Metastatic Liver Carcinoma in the Lung (tissue), 2 donors: ENCODE results near the genes OSBPL7 and SCRN2.

DNA sequence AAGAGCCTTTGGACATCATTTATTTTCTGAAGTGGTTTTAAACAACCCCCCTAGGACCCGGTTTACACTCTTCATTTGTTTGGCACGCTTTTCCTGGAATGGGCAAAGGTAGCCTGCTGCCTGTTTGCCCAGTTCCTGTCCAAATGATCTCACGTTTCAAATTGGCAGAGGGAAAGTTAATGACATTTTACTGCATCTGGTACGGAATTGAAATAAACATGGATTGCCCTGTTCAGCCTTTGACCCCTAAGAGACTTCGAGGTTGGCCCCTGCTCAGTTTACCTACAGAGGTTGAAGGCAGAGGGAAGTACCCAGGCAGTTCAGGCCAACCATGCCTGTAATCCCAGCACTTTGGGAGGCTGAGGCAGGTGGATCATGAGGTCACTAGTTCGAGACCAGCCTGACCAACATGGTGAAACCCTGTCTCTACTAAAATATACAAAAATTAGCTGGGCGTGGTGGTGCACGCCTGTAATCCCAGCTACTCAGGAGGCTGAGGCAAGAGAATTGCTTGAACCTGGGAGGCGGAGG lies 5.9 kb upstream of the RPRML start:
- PRO-cap, 2 experiments, result no peak in any of the 2 experiments

GRCh38 chr17:47138747-47139026 lies 50.4 kb downstream of the CDC27 start:
- PRO-cap, 2 experiments, result no peak in any of the 2 experiments

GRCh38 chr17:47200012-47200933 lies 8.9 kb upstream of the MYL4 start:
- PRO-cap, 2 experiments, result no peak in any of the 2 experiments

- PRO-cap, 2 experiments, result no peak in any of the 2 experiments
Measured at GRCh38 chr17:47230215-47230390, 21.0 kb downstream of the MYL4 start.

- PRO-cap, 2 experiments, result no peak in any of the 2 experiments
Measured at GRCh38 chr17:47316299-47316819, 7.4 kb upstream of the EFCAB13 start.

GRCh38 chr17:47431265-47431906 lies 99.5 kb upstream of the NPEPPS start:
- PRO-cap, 2 experiments, result no peak in any of the 2 experiments

GRCh38 chr17:47735490-47736182 lies 2.6 kb downstream of the TBX21 start:
- PRO-cap, 2 experiments, result no peak in any of the 2 experiments

- PRO-cap, 2 experiments, result peak in 2 of 2 experiments; most common plus-strand start chr17:47821850 (in 1); most common minus-strand start chr17:47821766 (in 2)
Measured at GRCh38 chr17:47821471-47822019, at the start of gene OSBPL7. TSS of gene OSBPL7 (minus strand) at chr17:47821794.

GRCh38 chr17:47840505-47841623 lies at the start of gene SCRN2:
TSS of gene SCRN2 (minus strand) at chr17:47841273.
- PRO-cap, 2 experiments, result peak in 2 of 2 experiments; most common plus-strand start chr17:47841383 (in 2); most common minus-strand start chr17:47841261 (in 2)

DNA sequence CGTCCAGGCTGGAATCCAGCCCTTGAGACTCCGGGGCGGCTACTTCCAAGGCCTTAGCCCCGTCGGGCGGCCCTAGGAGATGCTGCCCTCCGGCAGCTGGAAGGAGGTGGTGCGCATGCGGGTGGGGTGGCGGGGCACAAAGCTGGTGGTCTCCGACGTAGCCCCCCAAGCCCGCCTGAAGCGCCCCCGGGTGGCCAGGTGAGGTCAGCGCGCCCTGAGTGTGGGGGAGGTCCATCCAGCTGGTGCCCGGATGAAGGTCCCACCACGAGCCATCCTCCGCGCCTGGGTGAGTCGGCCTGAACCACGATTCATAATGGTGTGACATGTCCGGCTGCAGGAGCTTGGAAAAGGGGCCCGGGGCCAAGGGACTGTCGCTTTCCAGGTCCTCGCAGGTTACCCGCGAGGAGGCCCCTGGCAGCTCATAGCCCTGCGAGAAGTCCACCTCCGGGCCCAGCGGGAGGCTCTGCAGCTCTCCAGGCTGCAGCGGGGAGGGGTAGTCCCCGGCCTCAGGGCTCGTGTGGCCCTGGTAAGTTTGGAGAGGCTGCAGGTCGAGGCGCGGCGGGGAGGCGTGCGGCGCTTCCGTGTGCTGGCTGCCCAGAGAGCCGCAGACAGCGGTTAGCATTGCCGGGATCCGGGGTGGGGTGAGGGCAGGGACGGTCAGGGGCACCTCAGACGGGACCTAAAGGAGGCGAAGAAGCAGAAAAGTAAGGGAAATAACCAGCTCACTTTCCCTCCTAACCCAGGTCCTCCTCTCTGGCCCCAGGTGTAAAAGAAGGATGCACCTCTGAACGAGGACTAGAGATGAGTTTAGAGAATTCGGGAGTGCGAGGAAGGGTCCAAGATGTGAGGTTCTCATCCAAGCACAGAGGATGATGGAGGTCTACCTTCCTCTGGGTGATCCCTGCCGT lies 2.9 kb downstream of the SP6 start:
- PRO-cap, 2 experiments, result no peak in any of the 2 experiments

DNA sequence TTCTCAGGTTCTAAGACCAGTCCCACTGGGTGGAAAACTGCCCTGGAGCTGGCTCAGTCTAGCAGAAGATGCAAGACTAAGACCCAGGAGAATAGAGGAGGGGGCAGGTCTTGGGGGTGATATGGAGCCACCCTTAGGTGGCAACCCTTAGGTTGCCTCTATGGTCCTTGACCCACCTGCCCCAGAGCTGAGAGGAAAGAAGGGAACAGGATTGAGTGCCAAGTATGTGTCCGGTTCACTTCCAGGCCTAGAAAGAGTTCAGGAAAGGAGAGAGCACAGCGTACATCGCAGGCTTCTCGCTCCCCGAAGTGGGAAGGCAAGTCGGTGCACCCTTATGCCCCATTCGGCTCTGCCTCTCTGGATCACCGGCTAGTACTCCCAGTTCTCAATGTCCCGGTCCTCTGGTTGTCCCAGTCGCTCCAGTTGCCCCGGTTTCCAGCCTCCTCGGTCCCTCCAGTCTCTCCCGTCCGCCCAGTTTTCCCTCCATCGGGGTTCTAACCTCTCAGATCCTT lies 611 bp downstream of the SP6 start:
- PRO-cap, 2 experiments, result no peak in any of the 2 experiments

DNA sequence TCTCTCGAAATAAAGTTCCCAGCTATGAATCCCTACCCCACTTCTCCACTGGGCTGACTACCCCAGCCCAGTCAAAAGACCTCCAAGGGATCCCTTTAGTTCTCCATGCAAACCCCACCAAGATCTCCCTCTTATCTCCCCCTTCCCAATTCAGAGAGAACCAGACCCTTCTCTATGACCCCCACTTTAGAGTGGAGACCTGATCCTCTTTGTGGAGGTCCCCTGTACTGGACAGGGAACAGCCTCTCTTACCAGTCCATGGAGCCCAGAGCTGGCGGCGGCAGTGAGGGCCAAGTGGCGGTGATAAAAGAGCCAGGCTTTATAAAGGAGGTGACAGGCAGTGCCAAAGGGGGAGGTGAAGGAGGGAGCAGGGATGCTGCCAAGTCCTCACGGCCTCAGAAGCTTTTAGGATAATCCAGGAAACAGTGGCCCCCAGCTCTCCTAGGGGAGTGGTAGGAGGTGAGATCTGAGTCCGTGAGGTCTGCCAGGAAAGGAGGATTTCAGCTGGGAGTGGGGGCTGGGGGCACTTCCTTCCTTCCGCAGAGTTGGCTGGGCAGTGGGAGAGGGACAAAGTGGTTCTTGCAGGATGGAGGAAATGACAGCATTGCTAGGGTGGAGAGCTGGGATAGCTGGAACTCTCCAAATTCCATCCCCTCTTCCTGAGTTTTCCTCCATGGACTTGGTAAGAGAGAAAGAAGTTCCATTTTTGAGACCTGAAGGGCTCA lies 4.6 kb upstream of the SP6 start:
- PRO-cap, 2 experiments, result no peak in any of the 2 experiments

DNA sequence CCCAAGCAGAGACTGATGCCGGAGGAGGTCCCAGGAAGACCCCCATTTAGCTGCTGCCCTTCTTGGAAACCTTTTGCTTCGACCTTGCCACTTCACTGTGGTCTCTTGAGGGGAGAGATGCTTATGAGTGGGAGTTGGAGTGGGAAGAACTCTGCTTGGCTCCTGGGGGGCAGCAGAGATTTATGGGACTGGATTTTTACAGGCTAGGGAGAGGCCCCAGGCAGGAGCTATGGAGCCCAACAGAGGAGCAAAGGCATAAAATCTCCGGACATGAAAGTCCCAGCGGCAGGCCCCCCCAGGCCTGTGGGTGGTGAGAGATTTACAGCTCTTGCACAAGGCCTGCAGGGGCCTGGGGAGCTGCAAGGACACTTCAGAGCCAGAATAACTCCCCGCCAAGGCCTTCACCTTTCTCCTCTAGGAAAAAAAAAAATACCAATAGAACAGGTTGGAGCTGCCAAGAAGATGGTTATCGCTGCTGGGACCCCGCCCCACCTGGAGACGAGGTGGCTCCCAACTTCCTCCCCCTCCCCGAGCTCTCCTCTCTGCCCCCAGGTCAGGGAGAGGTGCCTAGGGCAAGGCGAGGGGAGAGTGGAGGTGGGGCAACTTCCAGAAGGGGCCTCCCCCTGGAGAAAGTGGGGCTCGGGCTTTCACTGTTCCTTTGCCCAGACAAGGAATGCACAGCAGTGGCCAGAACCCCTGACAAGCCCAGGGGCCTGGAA lies 11.9 kb upstream of the SP2 start:
- PRO-cap, 2 experiments, result no peak in any of the 2 experiments

- PRO-cap, 2 experiments, result no peak in any of the 2 experiments
Measured at GRCh38 chr17:47885570-47886051, 10.4 kb upstream of the SP2 start.

DNA sequence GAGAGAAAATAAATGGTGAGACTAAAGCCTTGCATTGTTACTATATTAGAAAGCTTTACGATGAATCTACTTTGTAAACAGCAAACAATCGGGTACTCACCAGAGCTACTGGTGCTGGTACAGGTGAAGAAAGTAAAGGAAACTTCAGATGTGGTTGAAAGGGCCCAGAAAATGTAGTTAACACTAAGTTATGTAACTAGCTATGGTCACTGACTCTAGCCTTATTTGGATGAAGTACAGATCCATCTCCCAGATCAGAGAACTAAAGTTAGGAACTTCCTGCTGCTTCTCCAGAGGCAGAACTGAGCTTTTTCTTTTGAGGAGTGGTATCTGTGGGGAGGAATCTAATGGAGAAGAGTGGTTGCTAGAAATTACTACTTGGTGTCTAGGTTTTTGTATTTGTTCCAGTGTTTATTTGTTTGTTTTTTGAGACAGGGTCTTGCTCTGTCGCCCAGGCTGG lies 987 bp downstream of the SNX11 start:
- PRO-cap, 2 experiments, result no peak in any of the 2 experiments

DNA sequence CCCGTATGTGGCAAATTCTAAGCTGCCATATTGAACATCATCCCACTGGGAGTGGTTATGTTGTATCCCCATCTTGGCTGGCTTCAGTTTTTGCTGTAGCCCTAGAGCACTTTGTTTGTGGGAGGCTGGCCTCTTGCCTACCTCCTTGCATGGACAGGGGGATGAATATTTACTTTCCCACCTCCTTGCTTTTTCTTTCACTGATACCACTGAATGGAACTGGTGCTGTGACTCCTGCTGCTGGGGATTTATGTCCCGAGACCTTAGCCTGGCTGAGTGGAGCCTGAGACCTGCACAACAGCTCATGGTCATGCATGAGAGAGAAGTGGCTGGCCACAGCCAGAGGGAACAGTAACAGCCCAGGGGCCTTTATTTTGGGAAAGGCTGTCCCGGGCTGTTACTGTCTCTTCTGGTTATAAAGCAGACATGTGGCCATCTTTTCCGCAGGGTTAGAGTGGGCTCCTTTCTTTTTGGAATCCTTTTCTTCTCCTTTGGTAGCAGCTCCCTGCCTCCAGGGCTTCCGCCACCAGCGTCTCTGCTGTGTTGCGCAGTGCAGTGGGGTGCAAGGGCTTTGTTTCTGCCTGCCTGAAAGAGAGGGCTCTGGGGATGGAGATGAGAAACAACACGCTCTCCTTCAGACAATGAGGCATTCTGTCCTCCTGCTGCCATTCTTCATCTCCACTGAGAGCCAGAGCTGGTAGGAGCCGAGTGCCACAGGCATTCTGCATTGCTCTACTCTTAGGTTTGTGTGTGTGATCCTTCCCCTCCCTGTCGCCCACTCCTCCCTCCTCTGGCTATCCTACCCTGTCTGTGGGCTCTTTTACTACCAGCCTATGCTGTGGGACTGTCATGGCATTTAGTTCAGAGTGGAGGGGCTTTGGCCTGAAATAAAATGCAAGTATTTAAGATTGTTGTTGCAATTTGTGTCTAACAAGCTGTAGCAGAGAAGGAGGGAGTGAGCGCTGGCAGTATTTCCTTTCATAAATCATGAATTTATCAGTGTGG lies 14.6 kb downstream of the SNX11 start:
- PRO-cap, 2 experiments, result no peak in any of the 2 experiments

DNA sequence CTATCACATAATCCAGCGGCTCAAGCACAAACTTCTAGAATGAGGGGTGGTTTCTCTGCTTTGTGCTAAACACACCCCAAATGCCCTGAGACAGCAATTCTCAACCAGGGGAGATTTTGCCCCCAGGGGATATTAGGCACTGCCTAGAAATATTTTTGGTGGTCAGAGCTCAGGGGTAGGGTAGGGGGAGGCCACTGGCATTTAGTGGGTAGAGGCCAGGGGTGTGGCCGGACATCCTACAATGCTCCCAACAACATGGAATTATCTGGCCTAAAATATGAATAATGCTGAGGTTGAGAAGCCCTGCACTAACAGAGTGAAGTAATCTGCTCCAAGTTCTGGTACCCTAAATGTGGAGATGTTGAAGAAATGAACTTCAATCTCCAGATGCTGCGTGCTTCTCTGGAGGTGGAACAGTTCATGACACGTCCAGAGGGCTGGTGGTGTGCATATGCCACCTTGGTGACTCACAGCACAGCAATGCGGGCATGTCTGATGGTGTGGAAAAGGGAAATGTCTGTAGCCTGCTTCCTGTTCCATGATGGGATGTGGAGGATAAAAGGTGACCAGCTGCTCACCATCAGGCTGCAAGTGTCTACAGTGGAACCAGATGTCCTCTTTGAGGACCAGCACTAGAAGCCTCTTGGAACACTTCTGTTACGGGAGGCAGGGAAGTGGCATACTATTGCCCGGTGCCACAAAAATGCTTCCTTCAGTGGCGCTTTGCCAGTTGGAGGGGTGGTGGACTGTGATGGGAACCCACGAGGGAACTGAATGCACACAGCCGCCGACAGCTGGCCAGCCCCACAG lies 19.7 kb downstream of the SNX11 start:
- PRO-cap, 2 experiments, result no peak in any of the 2 experiments

- PRO-cap, 2 experiments, result no peak in any of the 2 experiments
Measured at GRCh38 chr17:48199055-48199656, 91.6 kb downstream of the SNX11 start.

DNA sequence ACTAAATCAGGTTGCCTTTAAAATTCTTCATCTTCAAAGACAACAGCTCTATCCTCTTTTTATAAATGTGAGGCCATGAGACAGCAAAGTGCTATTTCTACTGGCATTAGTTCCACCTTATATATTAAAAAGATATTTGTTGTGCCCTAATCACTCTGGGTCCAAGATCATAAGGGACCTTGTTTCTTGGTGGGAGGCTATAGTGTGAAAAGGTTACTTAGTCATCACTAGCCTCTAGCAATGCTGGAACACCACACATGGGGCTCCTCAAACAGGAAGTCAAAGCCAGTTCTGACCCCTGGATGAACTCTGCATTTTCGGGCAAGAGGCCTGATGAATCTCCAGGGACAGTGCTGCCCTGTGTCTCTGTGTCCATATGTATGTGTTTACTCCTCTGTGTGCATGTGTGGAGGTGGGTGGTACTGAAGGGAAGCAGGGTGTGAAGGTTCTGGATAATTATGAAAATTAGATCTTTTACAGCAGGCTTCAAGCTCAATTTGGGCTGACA lies 133.4 kb downstream of the SNX11 start:
- PRO-cap, 2 experiments, result no peak in any of the 2 experiments

DNA sequence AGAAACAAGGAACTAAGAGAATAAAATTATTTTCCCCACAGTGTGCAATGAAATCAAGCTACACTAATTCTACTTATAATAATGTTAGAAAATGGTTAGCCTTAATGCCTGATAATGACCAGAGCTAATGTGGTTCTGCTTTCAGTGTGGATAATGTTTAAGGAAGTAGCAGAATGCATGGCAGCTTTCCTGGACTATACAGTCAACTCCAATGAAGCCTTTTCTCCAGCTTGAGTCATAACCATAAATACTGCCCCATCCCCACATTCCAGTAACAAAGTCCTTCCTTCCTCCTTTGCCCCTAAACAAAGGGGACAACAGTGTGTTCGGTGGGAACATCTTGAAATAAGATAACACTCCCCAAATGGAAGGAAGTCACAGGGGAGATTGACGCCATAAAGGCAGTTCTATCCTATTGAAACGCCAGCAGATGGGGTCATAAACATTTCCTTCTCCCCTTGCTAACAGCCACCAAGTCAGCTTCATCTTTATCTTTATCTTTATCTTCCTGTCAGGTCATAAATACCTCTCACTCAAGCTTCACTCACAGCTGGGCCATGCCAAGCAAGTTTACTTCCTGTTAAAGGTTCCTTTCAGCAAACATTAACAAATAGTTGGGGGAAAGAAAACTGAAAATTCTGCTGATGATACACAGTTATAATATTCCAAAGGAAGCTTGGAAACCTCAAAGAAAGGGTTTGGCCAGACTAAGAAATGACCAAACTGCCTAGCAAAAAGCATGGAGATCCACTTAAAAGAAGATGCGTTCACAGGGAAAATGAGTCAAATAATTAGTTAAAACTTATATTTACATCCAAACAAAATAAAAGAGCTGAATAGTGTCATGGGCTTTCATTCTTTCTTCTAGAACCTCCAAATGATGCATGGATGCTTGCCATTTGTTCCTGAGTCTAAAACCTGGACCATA lies 136.7 kb downstream of the SNX11 start:
- PRO-cap, 2 experiments, result no peak in any of the 2 experiments